Progenitor cell of endocrine pancreas (in vitro differentiated cells): ENCODE measurements around a stretch of chr2.

DNA sequence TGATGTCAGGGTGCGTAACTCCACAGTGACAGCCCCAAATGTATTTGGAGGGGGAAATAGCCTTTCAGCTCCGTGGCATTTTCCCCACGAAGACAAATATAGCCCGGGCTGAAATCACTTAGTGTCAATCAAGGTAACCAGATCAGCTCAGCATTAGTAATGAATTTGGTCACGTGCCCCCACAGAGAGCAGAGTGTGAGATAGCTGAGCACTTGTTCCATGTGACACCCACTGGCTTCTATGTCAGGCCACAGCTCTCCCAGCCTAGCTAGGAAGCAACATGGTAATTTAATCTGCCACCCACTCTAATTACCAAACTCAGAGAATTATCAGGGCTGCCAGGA, 233.2 kb upstream of the SIX2 start:
- PRO-cap: no peak

GRCh38 chr2:45257237-45257791, 248.1 kb upstream of the SIX2 start:
- PRO-cap: no peak

- PRO-cap: no peak
Observed at GRCh38 chr2:45273527-45273731, 264.2 kb upstream of the SIX2 start.

GRCh38 chr2:45639463-45639879, 12.0 kb upstream of the PRKCE start:
- PRO-cap: no peak

DNA sequence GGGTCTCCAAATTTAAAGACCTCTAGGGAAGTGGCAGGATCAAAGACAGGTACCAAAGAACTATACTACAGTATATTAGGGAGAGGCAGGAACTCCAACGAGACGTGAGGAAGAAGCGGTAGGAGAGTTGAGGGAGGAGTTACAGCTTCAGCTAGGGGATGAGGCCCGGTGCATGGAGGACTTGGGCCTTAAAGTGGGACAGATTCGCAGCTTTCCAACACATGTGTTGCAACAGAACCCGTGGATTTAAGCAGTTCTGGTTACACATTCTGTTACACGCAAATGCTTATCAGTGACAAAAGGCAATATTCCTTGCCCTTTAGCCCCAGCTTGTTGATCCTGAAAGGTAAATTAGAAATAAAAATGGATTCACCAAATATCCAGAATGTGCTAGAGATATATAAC, 7.4 kb upstream of the PRKCE start:
- PRO-cap: no peak

DNA sequence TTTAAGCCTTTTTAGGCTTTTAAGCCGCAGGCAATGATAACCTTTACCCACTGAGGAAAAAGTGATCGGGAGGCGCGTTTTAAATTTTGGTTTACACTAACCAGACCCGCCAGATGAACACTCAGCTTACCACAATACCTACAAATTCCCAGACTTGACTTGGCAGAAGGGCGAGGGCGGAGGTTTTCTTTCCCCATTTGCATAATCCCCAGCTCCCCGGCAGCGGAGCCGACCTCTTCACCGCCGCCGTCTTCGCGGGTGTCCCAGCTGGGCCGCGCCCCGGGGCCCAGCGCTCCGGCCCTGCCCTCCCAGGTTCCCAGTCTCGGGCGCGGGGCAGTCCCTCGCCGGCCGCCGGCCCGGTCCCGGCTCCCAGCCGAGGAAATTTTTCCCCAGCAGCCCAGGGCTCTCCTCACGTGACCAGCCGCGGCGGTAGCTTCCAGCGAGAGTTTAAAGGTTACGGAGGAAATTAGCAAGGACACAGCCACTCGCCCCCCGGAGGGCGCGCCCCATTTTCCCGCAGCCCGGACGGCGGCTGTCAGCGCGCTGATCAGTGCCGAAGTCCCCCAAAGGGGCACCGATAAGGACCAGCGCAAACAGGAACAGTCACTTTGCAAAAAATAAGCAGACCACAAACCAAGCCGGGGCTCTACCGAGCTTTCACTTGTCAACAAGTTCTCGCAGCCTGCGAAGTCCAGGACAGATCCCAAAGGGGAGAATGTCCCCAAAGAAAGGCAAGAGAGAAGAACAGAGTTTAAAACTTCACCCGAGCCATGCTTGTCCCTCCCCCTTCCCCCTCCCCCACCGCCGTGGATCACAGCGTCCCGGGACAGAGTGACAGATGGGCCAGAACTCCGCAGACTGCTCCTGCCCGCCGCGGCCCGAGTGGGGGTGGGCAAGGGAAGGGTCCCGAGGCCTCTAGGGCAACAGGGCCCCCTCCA, 1.4 kb upstream of the PRKCE start:
- PRO-cap: bidirectional peak, plus-strand start at position 450 of the sequence, minus-strand start at position 387 of the sequence

GRCh38 chr2:45699029-45700135, 47.9 kb downstream of the PRKCE start:
- PRO-cap: no peak

- PRO-cap: no peak
Observed at GRCh38 chr2:45700346-45701364, 49.2 kb downstream of the PRKCE start.

DNA sequence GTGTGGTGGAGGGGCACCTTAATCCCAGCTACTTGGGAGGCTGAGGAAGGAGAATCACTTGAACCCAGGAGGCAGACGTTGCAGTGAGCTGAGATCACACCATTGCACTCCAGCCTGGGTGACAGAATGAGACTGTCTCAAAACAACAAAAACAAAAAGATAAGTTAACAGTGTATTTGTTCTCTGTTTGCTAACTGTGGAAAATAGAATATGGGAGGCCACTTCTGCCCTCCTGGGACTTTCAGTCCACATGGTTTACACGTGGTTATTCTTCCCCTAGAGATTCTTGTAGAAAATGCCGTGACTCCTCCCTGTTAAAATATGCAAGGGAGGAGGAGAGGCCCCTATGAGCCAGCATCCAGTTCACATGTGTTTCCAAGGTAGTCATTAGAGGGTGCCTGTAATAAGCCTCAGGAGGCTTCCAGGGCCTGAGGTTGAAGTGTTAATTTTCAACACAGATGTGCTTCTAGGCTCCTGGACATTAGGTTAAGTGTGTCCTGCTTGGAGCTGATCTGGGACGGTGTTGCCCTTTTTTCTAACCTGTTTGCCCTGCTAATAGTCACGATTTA, 71.6 kb downstream of the PRKCE start:
- PRO-cap: no peak

DNA sequence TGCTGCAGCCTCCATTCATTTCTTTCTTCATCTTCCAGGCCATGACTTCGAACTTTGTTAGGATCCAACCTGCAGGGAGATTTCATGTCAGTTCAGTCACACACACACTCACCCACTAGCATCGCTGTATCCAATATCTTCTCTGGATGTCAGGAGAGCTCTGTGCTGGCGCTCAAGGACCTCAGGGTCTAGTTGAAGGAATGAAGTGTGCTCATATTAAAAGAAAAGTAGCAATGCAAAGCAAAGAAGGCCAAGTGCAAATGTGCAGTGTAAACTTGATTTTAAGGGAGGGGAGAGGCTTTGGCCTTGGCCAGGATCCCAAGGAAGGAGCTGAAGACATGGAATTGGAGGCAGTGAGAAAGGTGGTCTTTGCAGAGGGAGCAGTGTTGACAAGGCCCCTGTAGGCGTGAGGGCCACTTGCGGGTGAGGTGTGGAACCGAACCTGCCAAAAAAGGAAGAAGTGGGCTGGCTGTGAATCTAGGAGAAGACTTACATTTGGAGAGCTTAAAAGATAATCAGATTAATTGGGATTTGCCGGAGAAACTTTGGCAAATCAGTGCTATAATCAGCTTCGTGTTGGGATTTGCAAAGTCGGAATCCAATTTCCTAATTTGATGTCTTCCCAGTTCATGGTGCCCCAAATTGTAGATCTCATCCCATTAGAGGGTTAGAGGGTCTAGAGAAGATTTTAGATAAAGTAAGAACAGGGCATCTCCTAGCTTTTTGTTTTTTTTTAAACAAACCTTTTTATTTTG, 132.6 kb downstream of the PRKCE start:
- PRO-cap: no peak

- PRO-cap: no peak
Observed at GRCh38 chr2:45833651-45834345, 182.3 kb downstream of the PRKCE start.

DNA sequence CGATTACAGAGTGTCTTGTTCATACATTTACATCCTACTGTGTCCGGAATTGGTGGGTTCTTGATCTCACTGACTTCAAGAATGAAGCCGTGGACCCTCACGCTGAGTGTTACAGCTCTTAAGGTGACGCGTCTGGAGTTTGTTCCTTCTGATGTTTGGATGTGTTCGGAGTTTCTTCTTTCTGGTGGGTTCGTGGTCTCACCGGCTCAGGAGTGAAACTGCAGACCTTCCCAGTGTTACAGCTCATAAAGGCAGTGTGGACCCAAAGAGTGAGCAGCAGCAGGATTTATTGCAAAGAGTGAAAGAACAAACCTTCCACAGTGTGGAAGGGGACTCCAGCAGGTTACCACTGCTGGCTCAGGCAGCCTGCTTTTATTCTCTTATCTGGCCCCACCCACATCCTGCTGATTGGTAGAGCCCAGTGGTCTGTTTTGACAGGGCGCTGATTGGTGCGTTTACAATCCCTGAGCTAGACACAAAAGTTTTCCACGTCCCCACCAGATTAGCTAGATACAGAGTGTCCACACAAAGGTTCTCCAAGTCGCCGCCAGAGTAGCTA, 265.3 kb downstream of the PRKCE start:
- PRO-cap: no peak

GRCh38 chr2:45969053-45969818, 317.8 kb downstream of the PRKCE start:
- PRO-cap: no peak

DNA sequence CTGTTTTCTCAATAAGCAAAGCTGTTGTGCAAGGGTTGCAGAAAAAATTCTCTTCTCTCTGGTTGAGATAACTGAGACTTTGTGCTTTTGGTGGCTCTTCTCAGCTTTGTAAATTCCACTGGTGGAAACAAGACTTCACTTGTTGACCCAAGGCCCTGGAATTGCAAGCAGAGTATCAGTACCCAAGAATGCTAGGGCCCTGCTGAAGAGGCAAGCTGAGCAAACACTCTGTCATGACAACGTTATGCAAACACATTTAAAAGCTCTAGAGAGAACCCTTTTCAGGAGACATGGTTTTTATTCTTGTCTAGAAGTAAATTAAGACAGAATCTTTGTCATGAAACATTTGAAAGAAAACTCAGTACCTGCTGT, 294.6 kb upstream of the EPAS1 start:
- PRO-cap: no peak

DNA sequence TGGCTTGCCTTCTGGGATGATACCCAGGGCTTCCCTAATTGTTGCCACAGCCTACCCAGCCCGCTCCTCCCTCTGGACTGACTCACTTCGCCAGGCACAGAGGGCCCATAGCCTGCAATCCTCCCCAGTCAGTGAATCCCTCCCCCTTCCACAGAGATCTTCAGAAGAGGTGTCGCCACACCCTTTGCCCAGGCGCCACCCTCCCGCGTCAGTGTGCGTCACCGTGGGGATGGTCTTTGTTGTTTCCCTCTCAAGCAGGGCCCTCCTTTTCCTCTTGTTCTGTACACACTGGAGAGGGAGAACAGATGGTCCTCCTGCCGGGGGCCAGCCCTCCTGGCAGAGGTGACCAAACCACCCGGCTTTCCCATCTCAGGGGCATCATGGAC, 115.1 kb upstream of the EPAS1 start:
- PRO-cap: no peak

- PRO-cap: no peak
Observed at GRCh38 chr2:46277260-46277655, 19.9 kb upstream of the EPAS1 start.

GRCh38 chr2:46311123-46311673, 14.0 kb downstream of the EPAS1 start:
- PRO-cap: no peak

DNA sequence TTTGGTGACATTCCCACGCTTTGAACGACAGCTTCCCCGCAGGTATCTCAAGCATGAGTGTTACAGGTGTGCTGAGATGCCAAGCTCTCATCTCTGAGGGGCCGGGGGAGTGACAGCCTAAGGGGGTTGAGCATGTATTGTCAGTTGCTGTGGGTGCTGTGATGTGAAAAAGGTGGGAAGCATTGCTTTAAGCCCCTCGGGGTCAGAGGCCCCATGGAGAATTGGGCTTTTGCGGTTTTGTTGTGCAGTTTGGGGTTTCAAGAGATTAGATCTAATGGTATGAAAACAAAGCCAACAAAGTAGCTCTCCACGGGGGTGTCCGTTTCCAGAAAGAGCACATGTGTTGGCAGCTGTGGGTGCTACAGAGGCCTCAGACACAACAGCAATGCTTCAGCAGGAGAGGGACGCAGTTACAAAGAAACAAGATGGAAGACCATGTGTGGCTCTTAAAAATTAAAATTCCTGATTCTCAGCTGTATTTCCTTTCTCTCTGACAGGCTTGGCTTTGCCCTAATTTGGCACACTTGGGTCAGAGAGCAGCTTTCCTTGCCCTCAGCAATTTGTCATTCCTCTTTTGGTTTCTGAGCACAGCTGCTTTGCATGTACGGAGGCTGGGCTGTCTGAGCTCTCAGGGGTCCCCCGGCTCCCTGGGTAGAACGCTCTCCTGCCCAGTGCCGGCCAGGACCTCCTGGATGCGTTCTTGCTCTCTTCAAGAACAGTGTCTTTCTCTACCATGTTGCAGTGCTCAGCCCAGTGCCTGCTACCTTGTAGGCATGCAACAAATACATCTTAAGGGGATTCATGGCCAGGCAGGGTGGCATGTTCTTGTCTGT, 7.0 kb upstream of the ATP6V1E2 start:
- PRO-cap: no peak

GRCh38 chr2:46550425-46551241, 8.3 kb upstream of the ATP6V1E2 start:
- PRO-cap: no peak

GRCh38 chr2:46554171-46555107, 12.1 kb upstream of the ATP6V1E2 start:
- PRO-cap: no peak